Metastatic Pancreatic Carcinoma in the Ovary (tissue), 1 donor: ENCODE measurements around a stretch of chr2.

GRCh38 chr2:45692235-45692713 is 40.8 kb downstream of the PRKCE start:
- PRO-cap: no peak

GRCh38 chr2:45728269-45729207 is 77.1 kb downstream of the PRKCE start:
- PRO-cap: no peak

DNA sequence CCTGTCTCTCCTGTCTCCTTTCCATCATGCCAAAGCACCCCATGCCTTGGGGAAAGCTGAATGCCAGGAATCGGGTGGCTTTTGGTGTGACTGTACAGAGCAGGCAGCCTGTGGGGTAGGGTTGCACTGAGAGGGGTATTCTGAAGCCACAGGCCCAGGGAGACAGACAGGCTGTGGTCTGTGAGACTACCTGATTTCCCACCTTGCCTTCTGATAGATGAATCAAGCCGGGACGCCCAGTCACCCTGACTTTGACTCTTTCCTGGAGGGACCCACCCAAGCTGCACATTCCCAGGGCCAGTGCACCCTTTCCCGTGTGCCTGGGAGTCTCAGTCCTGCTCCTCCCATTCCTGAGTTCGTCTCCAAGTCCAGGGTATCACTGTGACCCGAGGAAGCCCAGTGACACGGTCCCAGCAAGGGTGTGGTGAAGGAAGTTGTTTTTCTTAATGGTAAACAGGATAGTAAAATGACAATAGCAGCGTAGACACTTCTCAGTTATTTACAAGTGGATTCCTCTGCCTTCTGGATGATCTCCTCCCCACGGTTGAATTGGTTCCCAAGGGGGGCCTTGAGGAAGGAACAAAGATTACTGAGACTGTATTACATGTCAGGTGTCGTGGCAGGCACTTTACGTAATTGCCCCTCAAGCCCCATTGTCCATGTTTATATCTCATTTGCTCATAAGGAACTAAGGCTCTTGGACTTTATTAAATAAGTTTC is 123.2 kb downstream of the PRKCE start:
- PRO-cap: no peak

- PRO-cap: no peak
Observed at GRCh38 chr2:45842697-45843841, 191.6 kb downstream of the PRKCE start.

DNA sequence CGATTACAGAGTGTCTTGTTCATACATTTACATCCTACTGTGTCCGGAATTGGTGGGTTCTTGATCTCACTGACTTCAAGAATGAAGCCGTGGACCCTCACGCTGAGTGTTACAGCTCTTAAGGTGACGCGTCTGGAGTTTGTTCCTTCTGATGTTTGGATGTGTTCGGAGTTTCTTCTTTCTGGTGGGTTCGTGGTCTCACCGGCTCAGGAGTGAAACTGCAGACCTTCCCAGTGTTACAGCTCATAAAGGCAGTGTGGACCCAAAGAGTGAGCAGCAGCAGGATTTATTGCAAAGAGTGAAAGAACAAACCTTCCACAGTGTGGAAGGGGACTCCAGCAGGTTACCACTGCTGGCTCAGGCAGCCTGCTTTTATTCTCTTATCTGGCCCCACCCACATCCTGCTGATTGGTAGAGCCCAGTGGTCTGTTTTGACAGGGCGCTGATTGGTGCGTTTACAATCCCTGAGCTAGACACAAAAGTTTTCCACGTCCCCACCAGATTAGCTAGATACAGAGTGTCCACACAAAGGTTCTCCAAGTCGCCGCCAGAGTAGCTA is 265.3 kb downstream of the PRKCE start:
- PRO-cap: no peak

DNA sequence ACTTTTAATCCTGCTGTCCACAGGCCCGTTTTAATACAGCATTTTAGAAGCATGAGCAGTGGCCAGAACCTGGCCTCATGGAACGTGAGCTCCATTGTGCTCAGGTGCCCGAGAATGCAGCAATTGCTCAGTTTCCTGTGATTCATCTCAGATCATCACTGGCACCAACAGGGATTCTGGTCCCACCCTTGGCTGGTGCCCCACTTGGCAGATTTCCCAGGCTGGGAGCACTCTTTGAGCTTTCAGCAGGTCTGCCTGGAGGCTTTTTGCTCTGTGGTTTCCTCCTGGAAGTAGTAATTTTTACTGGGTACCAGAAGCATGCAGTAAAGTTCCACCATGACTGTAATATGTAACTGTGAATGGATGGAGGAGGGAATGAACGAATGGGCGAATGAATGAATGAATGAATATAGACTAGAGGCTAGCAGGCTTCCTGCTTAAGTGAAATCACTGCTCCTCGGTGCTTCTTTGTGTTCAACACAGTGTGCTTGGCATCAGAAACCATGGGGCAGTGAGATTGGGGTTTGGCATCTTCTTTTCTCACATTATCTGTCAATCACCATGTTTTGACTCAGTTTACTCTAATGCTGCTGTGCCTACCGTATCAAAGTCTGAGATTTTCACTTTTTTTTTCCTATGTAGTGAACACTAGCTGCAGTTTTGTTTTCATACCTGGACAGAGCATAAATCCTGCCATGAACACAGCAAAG is 312.9 kb downstream of the PRKCE start:
- PRO-cap: no peak

DNA sequence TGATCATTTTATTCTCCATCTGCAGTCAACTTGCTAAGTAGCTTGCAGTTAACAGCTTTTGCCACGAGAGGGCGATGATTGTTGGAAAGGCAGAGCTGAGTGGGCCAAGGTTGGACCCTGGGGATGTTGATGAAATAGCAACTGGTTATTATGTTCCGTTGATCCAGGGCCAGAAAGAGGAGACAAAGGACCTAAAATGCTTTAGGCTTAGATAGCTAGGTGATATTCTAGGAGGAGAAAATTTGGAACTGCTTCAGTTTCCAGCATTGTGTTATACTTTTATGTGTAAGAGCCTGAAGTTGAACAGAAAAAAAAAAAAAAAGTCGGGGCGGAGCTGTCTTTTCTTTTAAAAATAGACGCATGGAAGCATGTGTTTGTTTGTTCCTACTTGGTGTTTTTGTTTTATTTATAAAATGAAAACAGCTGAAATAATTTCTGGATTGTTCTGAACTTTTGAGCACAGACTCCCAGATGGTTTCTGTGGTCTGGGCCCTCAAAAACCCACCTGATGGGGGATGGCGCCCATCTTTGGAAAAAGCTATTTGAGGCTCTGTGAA is 234.1 kb upstream of the EPAS1 start:
- PRO-cap: no peak

DNA sequence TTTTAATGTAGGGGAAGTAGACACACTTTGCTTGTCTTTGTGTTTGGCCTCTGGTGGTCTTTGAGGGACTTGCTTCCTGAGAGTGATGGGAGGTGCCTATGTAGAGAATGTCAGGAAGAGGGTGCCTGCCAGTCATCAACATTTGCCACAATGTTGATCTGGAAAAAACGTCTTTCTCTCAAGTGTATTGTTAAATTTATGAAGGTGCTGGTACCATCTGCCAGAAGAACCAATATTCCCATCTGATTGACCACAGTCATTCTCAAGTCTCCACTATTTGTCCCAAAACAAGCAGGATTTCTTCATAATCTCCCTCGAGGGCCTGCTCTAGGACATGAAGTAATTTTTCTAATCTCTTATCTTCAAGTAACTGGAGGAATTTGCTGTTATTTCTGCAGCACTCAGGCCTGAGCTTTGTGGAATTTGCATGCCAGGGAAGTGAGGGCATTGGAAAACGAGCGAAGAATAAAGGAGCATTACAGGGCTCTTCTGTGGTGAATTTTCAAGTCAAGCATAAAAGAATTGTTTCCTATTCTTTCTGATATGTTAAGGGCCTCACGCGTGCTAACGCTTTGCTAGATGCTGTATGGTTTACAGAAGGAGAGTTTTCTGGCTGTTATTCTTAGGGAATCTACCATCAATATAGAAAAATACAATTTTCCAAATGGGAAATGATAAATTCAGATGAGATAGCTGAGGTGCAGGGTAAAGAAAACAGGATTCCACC is 161.3 kb upstream of the EPAS1 start:
- PRO-cap: no peak

DNA sequence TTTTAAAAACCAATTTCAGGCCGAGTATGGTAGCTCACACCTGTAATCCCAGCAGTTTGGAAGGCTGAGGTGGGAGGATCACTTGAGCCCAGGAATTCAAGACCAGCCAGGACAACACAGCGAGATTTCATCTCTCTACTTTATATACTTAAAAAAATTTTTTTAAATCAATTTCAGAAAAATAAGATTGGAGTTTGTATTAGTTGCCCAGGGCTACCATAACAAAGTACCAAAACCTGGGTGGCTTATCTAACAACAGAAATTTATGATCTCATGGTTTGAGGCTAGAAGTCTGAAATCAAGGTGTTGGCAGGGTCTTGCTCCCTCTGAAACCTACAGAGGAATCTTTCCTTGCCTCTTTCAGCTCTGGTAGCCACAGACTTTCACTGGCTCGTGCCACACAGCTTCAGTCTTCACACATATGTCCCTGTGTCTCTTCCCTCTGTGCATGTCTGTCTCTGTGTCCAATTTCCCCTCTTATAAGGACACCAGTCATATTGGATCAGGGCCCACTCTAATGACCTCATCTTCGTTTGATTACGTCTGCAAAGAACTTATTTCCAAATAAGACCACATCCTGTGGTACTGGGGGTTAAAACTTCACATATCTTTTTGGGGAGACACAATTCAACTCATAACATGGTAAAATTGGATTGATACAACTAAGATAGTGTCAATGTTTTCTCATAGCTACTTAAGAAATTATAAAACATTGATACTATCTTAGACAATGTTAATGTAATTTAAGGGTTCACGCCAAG is 119.9 kb upstream of the EPAS1 start:
- PRO-cap: no peak

- PRO-cap: no peak
Observed at GRCh38 chr2:46188353-46188702, 108.9 kb upstream of the EPAS1 start.

DNA sequence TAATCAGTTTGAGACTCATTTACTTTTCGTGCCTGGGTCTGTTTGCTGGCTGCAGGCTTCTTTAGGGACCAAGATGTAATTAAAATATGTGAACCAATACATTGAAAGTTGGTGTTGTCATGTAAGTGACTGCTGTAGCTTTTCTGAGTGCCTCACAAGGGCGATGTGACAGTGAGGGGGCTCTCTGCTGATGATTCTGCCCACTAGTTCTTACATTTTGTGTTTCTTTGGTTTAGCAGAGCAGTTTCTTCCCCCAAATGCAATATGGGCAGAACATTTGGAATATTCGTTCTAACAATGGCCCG is 2.8 kb downstream of the EPAS1 start:
- PRO-cap: no peak

GRCh38 chr2:46335558-46336408 is 38.6 kb downstream of the EPAS1 start:
- PRO-cap: no peak

DNA sequence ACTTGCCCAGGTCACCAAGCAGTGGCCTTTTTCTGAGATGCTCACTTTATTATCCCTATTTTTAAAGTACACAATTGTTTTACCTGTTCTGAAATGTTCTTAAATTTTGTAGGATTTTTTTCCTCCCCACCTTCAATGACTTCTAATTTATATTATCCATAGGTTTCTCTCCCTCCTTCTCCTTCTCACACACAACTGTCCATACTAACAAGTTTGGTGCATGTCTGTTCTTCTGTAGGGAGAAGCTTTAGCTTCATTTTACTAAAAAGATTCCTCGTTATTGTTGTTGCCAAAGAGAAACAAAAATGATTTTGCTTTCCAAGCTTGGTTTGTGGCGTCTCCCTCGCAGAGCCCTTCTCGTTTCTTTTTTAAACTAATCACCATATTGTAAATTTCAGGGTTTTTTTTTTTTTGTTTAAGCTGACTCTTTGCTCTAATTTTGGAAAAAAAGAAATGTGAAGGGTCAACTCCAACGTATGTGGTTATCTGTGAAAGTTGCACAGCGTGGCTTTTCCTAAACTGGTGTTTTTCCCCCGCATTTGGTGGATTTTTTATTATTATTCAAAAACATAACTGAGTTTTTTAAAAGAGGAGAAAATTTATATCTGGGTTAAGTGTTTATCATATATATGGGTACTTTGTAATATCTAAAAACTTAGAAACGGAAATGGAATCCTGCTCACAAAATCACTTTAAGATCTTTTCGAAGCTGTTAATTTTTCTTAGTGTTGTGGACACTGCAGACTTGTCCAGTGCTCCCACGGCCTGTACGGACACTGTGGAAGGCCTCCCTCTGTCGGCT is 87.8 kb downstream of the EPAS1 start:
- PRO-cap: no peak

DNA sequence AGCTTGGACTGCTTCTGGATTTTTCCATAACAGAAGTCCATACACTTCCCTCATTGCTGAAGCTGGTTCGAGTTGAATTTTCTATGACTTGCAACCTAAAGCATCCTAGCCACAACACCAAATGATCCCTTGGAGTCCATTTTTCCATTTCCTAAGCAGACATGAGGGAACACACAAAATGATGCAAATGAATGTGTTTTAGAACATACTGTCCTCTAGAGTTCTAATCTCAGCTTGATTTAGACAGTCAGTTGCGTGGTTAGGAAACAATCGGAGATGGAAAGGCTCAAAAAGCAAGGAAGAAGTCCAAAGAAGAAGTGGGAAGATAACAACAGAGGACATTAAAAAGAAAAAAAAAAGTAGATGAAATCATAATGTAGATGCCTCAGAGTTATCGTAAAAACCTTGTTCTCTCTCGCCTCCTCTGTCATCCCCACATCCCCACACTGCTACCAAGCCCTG is 4.6 kb upstream of the RHOQ start:
- PRO-cap: no peak

GRCh38 chr2:46719508-46720118 is 20.5 kb downstream of the SOCS5 start:
- PRO-cap: no peak

GRCh38 chr2:46759911-46760257 is 60.8 kb downstream of the SOCS5 start:
- PRO-cap: no peak

DNA sequence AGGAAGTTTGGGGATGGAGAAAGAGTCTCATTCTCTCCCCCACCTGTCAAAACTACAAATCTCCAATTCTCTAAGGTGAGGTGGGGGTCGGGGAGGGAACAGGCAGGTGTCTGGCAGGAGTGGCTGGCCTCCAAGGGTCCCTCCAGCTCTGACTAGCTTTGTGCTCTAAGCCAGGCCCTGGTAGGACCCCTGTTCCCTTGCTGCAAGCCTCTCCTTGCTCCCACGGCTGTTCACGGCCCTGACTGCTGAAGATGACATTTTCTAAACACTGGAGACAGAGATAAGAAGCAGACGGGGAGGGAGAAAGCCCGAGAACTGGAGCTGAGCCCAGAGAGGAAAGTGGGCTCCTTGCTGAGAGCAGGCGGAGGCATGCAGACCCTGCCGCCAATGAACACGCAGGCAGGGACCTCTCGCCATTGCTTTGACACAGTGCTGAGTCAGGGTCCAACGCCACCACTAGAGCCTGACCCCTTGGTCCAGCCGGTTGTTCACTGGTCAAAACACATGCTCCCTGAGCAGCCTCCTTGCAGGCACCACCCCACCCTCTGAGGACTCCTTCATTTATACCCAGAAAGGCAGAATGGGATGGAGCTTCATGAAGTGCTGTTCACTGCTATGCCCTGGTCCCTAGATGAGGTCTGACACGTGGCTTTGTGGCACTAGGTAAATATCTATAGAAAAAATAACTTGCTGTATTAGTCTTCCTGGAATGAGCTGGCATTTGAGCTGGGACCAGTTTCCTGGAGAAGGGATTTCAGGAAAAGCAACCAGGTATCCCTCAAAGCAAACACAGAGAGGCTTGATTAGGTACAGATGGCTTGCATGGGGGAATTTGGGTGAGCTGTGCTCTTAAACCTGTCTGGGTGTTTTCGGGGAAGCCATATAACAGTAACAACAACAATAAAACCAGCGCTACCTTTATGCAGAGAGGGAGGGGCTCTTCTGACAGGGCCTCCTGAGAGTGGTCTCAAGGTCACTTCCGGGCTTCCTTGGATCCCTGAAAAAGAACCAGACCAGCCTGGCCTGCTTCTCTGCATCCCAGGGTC is 65.7 kb downstream of the MCFD2 start:
- PRO-cap: unidirectional peak, minus-strand start at position 633 of the sequence

DNA sequence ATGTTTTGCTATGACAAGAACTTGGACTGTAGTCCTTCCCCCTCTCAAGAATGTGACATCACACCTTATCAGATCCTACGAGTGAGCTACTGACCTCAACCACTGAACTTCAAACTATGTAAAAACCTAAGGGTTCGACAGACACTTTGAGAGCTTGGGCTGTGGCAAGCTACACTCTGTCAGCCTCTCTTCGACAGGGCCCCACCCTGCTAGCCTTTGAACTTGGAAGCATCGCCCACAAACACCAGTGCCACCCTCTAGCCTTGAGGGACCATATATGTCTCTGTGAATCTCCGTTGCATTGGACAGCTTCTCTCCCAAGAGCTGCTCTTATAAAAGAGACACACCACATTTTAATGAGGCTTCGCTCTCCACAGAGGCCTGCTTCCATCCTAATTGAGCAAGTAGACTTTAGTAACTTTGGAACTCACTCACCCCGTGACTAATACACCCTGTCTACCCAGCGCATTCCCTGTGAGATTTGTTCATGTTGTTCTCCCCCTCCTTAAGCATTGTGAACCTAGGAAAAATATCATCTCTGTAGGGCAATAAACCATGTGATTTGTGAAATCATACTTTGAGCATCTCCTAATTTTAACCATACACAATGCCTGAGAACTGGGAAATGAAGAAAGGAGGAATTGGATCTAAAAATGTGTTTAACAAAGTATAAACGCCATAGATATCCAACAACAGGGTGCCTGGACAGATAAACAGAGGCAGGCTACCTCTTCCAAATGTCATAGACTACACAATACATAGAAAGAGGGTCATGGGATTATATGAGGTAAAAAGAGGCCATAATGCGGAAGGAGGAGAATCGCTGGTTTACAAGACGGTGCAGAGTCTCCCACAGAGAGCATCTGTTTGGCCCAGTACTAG is 56.9 kb downstream of the MCFD2 start:
- PRO-cap: no peak

GRCh38 chr2:46876780-46877493 is 38.7 kb downstream of the MCFD2 start:
- PRO-cap: no peak

GRCh38 chr2:47069455-47070305 is 85.4 kb downstream of the STPG4 start:
- PRO-cap: no peak